ENCODE measurements around the gene TCTN1.

DNA sequence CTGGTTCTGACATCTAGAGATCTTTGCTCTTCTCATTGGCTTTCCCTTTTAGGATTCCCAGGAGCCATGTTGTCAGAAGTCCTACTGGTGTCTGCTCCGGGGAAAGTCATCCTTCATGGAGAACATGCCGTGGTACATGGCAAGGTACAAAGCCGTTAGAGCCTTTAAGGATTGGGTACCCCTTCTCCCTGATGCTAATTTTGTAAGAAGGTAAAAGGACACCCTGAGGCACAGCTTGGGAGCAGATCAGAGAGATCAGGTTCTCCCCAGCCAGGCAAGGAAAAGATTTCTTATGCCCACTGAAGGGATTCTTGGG lies 1.1 kb downstream of the MVK start:
- RRBS = no CpG with 5 or more reads among the region's 3 CpGs

DNA sequence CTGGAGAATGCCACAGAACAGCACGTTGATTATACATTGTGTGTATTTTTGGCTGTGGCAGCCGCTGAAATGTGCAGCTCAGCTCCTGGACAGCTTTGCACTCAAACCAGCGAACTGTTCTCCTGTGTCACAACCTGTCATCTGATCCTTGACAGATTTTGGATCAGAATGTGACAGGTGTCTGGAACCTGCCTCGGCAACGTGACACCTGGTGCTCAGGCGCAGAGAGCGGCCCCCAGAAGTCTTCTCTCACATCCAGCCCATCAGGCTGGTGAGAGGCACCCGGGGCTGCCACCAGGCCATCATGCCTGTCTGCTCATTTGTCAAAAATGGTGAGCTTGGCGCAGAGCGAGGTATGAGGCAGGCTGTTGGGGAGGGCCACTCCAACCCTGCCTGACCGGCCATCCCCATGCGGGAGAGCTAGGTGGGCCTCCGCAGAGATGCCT lies 19.4 kb downstream of the MVK start:
- RRBS = 86% methylated on average over 1 of the region's 13 CpGs

DNA sequence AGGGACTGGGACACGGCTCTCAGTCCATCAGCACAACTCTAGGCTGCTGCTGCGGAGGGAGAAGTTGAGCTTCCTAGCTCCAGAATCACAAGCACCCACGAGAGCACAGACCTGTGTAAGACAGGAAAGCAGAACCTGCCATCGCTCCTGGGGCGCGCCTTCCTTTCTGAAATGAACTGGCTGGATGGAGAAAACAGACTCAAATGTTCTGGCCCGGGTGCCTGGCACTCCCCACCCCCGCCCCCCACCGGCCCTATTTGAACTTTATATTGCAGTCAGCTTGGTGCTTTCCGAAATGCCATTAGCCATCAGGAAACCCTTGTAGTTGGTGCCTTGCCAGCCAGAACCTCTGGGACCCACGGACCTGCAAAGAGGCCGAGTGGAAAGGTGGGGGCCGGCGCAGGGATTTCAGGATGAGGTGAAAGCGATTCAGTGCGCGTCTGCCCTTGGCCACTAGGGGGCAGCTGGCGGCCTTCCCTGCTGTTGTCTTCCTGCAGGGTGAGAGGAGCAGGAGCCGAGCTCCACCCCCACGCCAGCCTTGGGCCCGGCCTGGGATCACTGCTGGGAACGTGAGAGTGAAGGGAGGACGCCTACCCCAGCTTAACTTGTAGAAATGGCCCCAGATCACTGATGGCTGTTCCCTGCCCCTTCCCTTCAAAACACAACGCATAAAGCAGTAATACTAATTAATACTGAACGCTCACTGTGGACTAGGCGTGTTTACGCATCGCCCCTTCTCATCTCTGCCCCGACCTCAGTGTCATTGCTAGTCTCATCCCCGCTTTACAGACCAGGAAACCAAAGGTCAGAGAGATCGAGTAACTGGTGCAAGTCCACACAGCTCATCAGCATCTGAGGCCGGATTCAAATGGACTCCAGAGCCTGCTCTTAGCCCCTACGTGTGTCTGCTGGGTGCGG lies 24.1 kb downstream of the MVK start:
- RRBS = no CpG with 5 or more reads among the region's 34 CpGs

GRCh38 chr12:109625006-109625585 lies 51.5 kb downstream of the MVK start:
- RRBS = no CpG with 5 or more reads among the region's 9 CpGs

DNA sequence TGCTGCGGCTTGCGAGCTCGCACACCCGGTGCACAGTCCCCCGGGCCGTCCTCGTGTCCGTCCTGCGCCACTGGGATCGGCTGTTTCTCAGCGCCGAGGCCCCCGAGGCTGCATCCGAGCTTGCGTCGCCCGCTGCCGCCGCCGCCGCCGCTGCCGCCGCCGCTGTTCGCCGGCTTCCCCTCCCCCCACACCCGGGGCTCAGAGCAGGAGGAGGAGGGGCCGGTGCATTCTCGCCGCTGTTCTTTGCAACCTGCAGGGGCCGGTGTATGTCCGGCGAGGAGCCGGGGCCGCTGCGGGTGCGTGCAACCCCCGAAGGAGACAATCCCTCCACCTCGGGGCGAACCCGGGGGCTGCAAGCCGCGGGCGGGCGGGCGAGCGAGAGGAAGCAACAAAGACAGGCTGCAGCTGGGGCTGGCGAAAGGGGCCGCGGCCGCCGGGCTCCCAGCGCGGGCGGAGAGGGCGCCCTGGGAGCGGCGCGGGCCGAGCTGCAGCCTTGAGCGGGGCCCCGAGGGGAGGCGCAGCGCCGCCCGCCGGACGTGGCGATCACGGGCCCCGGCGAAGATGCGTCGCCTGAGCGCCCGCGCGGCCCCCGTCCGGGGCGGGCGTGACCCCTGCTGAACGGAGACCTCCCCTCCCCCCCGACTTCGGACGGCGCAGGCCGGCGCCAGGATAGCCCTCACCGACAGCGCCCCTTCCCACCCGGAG lies 595 bp downstream of the FAM222A start:
- RRBS = 2% methylated on average over 65 of the region's 93 CpGs

DNA sequence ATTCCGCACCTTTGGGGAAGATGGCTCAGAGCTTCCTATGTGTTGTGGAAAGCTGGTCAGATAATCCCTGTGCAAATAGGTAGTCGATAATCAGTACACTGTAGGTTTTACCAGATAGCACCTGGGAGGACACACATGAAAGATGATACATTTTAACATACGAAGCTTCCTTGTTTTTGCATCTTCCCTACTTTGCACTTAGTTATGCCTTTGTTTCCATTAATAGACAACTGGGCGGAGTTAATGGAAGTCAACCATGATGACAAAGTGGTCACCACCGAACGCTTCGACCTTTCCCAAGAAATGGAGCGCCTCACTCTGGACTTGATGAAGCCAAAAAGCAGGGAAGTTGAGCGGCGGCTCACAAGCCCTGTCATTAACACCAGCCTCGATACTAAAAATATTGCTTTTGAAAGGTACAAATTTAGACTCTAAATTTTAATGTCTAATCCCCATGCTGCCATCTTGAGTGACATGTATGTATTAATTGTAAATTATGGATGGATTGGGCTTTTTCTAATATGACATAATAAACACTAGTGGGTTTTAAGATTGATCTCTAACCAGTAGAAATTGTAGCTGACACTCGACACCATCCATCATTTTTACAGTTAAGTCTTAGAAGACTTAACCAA lies 19.8 kb downstream of the ANKRD13A start:
- RRBS = no CpG with 5 or more reads among the region's 12 CpGs

- RRBS = no CpG with 5 or more reads among the region's 4 CpGs
Observed at GRCh38 chr12:110245308-110245835, 35.7 kb upstream of the ATP2A2 start.

- RRBS = no CpG with 5 or more reads among the region's 4 CpGs
Observed at GRCh38 chr12:110270259-110271154, 10.5 kb upstream of the ATP2A2 start.

DNA sequence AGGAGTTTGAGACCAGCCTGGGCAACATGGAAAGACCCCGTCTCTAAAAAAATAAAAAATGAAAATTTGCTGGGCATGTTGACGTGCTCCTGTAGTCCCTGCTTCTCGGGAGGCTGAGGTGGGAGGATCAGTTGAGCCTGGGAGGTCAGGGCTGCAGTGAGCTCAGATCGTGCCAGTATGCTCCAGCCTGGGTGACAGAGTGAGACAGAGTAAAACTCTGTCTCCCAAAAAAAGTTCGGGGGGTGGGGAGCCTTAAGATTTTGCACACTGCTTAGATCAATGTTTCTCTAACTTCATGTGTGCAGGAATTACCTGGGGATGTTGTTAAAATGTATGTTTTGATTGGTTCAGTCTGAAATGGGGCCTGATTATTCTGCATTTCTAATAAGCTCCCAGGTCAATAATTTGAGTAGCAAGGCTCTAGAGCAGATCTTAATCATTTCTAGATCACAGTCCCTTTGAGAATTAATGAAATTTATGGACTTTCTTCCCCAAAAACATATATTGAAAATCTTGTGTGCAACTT lies 31.0 kb downstream of the ATP2A2 start:
- RRBS = no CpG with 5 or more reads among the region's 5 CpGs

- RRBS = no CpG with 5 or more reads among the region's 10 CpGs
Observed at GRCh38 chr12:110320602-110321157, 39.6 kb downstream of the ATP2A2 start.

DNA sequence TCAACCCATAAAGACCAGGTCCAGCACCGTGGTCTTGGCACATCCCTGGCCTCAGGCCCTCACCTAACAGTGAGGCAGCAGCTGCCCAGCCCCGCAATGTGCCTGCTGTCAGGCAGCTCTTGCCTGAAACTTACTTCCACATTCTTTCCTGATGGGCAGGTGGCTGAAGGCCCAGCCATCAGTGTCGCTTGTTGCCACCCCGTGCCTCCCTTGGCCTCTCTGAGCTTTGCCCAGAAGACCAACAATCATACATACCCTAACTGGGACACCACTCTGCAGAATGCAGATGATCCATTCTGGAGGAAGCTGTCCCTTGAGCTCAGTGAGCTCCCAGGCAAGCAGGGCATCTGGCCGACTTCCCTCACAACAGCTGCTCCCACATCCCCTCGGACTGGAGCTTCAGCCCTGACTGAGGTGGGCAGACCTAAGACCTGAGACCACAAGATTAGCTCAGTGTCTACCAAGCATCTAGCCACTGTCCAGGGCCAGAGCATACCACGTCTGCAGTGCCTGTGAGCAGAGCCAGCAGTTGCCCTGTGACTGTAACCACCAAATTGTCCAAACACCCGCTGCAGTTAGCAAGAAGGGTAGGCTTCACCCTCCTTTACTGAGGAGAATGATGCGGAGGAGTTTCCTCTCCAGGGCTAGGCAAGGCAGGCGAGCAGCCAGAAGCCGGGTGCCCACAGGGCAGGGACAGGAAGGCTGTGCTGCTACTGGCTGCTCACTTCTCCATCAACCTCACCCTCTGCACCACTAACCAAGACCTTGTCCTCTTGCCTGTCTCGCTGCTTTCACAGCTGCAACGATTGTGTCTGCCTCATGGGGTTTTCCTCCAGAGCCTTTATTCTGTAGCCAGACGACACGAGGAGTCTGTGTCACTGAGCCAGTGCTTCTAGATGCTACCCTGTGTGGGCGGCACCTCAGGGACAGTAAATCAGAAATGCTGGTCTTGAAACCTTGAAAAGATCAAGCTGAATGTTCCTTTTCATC lies 54.0 kb downstream of the ANAPC7 start:
- RRBS = no CpG with 5 or more reads among the region's 16 CpGs

- RRBS = no CpG with 5 or more reads among the region's 13 CpGs
Observed at GRCh38 chr12:110350200-110351115, 53.0 kb downstream of the ANAPC7 start.

GRCh38 chr12:110534384-110535195 lies 32.5 kb downstream of the RAD9B start:
- RRBS = no CpG with 5 or more reads among the region's 9 CpGs

- RRBS = no CpG with 5 or more reads among the region's 10 CpGs
Observed at GRCh38 chr12:110577725-110578917, 5.0 kb downstream of the PPTC7 start.

GRCh38 chr12:110582222-110583186 lies 614 bp downstream of the PPTC7 start:
- RRBS = 2% methylated on average over 54 of the region's 118 CpGs

- RRBS = 1% methylated on average over 45 of the region's 63 CpGs
Observed at GRCh38 chr12:110613757-110614829, at the start of gene TCTN1. TSS of gene TCTN1 (plus strand) at chr12:110614129.

DNA sequence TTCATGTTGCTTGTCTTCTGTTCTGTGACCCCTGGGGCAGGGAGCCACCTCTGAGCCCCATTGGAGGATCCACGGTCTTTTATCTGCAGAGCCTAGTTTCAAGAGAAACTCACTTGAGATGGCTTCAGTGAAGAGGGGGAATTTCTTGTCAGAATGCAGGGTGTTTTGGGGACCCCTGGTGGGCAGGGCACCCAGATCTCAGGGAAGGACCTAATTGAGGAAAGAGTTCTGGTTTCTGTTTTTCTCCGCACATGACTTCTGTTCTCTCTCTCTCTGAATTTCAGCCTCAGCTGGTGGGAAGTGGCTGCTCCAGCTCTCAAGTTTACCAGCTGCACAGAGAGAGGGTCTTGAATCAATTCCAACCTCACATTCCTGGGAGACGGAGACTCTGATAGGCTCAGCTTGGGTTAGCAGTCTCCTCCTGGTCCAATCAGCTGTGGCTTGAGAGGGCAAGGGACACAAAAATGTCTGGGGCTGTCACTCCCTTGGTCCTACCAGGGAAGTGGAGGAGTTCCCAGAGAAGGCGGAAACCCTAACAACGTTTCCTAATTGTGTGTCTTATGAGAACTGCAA lies 6.9 kb downstream of the CCDC63 start:
- RRBS = no CpG with 5 or more reads among the region's 5 CpGs

DNA sequence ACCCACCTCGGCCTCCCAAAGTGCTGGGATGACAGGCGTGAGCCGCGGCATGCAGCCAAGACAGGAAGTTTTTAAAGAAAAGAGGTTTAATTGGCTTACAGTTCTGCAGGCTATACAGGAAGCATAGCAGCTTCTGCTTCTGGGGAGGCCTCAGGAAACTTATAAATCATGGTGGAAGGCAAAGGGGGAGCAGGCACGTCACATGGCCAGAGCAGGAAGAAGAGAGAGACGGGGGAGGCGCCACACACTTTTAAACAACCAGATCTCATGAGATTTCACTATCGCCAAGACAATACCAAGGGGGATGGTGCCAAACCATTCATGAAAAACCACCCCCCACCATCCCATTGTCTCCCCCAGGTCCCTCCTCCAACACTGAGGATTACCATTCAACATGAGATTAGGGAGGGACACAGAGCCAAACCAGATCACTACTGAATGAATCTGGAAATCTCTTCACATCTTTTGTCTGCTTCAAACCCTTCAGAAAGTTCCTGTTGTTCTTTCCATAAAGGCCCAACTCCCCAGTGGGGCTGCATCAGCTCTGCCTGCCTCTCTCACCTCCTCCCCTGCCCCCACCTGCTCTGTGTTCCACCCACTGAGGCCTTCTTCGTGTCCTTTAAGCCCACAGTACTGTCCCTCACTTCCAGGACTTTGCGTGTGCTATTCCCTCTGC lies 14.2 kb downstream of the CCDC63 start:
- RRBS = no CpG with 5 or more reads among the region's 10 CpGs

GRCh38 chr12:111047074-111047285 lies 13.0 kb downstream of the CUX2 start:
- RRBS = 73% methylated on average over 6 of the region's 16 CpGs

DNA sequence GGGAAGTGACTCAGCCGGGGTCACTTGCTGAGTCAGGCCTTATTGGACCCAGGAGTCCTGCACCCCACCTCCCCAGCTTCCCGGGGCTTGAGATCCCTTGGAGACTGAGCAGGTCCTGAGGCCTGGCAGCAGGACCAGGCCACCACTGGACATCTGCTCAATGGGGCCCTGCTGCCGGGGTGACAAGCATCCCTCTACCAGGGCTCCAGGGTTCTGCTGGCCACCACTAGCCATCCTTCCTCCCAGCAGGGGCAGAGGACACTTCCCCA lies 3.8 kb downstream of the SH2B3 start:
- RRBS = 30% methylated on average over 3 of the region's 3 CpGs

Measured in zone of skin (tissue), 1 donor.